Glomerular endothelial cell (primary cell): ENCODE measurements around a stretch of chr10.

DNA sequence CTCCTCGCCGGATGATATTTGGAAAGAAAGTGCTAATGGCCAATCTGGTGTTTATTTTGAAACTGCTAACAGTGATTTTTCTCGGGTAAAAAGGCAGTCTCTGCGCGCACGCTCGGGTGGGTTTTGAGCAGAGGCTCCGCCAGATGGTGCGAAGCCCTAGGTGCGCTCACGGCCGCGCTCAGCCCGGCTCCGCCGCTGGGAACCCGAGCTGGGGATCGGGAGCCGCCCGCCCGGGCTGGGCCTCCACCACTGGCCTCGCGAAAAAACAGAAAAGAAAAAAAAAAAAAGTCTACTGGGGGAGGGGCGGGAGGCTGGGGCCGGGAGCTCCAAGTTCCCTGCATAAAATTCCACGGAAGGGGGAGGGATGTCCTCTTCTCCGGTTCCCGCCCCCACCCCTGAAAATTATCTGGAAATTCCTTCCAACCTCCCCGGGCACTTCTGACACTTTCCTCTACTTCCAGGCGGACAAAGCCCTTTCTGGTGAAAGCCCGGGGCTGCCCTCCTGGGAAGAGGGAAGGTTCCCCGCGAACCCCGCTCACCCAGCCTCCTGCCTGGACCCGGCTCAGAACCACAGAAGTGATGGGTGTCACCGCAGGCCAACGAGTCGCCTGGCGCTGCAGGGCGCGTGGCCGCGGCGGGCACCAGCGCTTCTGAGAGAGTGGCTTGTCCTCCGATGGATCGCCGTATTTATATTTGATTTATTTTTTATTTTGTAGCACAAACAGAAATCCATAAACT lies 4.1 kb downstream of the EBF3 start:
- RAMPAGE, long total RNA: no peak

GRCh38 chr10:130654844-130655234 lies 518.6 kb downstream of the GLRX3 start:
- RAMPAGE, long total RNA: no peak

DNA sequence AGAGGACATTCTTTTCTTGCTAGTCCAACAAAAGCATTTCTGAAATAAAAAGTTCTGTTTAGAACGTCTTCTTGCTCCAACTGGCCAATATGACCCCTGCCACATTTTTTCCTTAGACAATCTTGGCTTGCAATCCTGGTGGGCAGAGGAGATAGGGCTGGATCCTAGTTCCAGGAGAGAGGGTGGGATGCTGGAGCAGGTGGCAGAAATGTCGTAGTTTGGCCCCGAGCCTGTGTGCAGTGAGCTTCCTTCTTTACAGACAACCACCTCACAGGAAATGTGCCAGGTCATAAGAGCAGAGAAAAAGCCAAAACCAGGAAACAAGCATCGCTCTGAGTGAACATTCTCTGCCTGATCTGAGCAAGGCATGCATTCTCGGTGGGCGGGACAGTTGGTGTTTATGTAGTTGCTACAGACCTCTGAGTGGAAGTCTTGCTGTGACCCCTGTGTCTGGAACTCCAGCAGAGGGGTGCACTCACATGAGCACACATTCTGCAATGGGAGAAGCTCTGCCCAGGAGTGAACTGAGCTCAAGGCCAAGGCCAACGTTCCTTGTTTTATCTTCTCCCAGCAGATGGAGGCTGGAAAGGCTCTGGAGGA lies 230.2 kb downstream of the TCERG1L start:
- RAMPAGE, long total RNA: no peak

- RAMPAGE, long total RNA: no peak
These were observed 190.8 kb downstream of the TCERG1L start for GRCh38 chr10:131120753-131120988.

DNA sequence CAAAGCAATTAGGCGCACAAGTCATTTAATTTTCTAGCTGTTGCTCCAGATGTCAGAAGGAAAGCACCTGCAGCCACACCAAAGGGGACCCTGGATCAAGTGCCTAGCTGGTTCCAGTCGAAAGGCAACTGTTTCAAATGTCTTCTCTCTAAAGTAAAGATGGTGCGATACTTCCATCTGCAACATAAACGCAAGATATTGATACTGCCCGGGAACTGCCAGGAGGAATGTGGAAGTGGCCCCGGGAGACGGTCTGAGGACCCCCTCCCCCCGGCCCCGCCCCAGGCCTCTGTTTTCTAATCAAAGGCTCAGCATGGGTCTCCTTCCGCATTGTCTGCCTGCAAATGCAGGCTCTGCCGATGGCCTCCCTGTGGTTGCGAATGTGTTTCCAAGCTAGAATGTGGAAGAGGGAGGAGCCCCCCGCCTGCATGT lies 224.1 kb upstream of the PPP2R2D start:
- RAMPAGE, long total RNA: no peak

- RAMPAGE, long total RNA: no peak
These were observed 91.8 kb upstream of the PPP2R2D start for GRCh38 chr10:131808976-131809410.

- RAMPAGE, long total RNA: no peak
These were observed 75.4 kb upstream of the PPP2R2D start for GRCh38 chr10:131825299-131825945.

DNA sequence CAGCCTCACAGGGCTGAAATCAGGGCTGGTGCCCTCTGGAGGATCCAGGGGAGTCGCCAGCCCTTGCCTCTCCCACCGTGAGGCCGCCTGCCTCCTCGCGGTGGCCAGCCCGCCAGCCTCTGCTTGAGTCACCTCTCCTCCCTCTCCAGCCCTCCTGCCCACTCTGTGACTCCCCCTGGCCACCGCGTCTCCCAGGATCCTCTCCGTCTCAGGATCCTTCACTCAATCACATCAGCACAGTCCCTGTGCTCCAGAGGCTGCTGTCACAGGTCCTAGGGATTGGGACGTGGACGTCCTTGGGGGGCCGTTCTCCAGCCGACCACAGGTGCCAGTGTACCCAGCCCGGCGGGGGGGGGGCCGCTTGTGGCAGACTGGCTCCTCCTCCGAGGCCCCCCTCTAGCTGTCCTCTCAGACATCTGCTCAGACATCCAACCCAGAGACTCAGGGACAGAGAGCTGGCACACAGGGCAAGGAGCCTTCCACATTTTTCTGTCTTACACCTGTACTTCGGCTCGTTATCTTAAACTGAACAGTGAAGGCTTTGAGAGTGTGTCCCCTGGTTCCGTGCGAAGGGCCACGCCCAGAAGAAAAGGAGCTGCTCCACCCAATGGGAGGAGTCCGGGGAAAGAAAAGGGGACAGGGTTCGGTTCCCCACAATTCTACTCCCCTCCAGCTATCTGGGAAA lies 9.4 kb upstream of the PPP2R2D start:
- RAMPAGE, long total RNA: no peak

DNA sequence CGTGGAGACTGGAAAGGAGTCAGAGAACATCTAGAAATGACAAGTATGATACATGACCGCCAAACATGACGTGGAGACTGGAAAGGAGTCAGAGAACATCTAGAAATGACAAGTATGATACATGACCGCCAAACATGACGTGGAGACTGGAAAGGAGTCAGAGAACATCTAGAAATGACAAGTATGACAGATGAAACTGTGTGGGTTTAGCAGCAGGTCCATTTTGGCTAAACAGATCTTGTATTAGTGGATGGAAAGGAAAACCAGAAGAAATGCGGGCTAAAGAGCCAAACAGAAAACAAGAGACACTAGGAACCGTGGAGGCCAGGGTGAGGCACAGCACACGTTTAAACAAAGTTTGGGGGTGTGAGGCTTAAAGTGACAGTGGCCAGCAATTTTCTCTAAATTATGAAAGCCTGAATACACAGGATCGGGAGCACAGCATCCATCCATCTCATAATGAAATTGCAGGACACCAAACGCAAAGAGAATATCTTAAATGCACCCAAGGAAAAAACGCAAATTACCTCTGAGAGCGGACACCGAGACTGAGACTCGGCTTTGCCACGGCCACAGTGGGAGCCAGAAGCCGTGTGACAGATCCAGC lies 31.7 kb downstream of the BNIP3 start:
- RAMPAGE, long total RNA: no peak

DNA sequence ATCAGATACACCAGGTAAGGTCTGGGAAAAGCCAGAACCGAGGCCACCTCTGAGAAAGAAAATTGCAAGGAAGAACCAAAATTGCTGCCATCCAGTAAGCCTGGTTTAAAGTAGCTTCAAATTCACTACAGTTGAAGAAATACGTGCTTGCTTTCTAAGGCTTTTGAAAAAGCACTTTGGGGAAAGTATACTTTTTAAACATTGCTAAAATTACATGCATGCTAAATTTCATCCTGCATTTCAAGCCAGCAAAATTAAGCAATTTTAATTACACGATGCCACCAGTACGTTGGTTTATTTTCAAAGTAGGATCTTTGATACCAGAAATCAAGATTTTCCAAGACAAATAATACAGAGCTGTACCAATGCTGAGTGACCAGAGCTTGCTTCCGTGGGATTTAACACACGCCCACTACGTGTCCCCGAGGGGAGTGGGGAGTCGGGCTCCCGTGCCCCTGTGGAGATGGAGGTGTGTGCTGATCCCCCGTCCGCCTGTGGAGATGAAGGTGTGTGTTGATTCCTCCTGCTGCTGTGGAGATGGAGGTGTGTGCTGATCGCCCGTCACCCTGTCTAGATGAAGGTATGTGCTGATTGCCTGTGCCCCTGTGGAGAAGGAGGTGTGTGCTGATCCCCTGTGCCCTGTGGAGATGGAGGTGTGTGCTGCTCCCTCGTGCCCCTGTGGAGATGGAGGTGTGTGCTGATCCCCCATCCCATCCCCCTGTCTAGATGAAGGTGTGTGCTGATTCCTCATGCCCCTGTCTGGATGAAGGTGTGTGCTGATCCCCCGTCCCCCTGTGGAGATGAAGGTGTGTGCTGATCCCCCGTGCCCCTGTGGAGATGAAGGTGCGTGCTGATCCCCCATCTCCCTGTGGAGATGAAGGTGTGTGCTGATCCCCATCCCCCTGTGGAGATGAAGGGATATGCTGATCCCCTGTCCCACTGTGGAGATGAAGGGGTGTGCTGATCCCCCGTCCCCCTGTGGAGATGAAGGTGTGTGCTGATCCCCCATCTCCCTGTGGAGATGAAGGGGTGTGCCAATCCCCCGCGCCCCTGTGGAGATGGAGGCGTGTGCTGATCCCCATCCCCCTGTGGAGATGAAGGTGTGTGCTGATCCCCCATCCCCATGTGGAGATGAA lies 24.6 kb downstream of the BNIP3 start:
- RAMPAGE, long total RNA: no peak

GRCh38 chr10:131969442-131969736 lies 12.3 kb downstream of the BNIP3 start:
- RAMPAGE, long total RNA: no peak

DNA sequence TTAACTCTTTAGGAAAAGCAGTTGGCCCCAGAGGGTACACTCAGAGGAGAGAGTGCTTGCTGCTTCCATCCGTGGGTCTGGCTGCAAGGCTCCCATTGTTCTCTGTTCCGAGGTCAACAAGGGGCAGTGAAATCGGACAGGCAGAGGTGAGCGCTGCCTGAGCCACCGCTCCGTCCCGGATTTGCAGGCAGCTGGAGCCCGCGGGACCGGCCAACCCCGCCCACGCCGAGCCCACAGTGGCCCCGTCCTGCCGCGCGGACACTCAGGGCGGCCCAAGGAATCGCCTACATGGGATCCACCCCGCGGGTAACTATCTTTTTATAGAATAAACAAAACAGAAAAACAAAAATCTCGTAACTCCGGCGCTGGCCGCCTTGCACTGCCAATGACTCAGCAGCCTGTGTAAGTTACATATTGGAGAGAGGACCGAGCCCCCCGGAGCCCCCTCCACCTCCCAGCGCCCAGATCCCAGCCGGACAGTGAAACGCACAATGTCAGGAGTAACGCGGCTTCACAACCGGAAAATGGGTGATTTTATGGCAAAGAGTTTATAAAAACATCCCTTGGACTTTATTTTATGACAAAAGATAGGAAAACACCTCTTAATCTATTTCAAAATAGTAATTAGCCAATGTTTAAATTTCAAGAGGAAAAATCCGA lies 1.8 kb downstream of the BNIP3 start:
- RAMPAGE, long total RNA: no peak

DNA sequence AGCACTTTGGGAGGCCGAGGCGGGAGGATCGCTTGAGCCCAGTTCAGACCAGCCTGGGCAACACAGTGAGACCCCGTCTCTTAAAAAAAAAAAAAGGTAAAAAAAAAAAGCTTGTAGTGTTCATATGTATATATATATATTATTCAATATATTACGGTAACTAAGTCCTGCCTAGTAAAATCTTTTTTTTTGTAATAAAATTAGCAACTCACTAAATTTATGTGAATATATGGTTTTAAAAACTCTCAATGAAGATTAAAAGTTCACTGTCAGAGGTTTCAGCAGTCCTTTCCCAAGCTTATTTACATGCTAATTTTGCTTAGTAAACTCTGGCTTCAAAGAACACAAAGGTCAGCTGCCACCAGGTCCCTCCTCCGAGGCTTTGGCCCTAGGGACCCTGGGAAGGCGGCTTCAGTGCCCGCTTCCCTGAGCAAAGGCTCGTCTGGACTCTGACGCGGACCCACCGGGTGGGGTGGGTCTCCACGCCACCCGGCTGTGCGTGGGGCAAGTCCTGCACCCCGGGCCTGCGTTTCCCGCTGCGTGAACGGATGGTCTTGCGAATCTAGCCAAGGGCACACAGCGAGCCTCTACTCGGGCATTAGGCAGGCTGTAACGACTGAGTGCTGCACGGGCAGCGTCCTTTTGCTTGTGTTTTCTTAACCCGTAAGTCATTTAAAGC lies 1.1 kb downstream of the BNIP3 start:
- RAMPAGE, long total RNA: no peak

- RAMPAGE, long total RNA: no peak
These were observed 2.0 kb upstream of the BNIP3 start for GRCh38 chr10:131983718-131984160.

DNA sequence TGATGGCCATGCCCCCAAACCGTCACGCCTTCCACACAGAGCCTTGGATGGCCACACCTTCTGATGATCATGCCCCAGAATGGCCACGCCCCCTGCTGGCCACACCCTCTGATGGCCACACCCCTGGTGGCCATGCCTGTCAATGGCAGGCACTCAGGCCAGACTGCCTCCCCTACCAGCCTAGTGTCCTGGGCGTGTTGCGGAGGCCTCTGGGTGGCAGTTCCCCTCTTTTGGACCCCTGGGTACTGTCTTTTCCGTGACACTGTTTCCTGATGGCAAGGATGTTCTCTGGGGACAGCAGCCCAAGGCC lies 23.2 kb upstream of the DPYSL4 start:
- RAMPAGE, long total RNA: no peak

- RAMPAGE, long total RNA: no peak
These were observed 8.2 kb downstream of the PWWP2B start for GRCh38 chr10:132404808-132405942.

- RAMPAGE, long total RNA: no peak
These were observed 37.3 kb downstream of the PWWP2B start for GRCh38 chr10:132434156-132434804.

DNA sequence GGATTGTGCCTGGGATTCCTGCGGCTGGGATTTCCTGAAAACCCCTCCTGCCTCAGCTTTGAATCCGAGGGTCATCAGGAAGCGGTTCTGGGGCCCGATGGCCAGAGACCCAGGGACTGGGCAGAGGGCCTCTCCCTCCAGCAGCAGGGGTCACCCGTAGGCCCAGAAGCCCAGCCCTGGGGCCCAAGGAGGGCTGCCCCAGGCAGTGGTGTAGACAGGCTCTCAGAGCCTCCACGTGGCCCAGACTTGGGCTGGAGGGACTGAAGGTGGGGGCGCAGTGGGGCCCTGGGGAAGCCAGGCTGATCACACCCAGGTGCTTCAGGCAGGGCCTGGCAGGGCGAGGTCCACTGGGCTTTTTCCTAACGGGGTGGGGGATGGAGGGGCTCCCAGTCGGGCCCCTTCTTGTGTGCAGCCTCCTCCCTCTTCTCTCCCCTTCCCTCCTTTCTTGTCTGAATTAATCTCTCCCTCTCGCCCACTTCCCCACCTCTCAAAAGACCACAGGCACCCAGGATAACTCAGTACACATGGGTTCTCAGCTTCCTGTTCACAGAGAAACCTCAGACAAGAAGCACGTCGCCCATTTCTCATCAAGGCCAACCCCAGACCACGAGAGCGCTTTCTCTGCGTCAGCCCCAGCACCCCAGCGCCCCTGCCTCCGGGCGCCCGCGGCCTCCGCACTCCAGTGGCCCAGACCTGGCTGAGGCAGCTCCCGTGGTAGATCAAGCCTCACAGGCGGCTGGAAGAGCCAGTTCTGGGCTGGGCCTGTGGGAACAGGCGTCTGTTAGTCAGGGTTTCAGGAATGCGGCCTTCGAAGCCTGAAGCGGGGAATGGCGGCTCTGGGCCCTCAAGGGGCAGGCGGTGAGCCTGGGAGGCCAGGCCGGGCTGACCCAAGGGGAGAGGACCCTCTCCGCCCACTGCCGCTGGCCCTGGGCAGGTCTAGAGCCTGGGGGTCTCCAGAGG lies 50.5 kb downstream of the PWWP2B start:
- RAMPAGE, long total RNA: no peak

GRCh38 chr10:132506649-132507148 lies 30.9 kb upstream of the INPP5A start:
- RAMPAGE, long total RNA: no peak

- RAMPAGE, long total RNA: no peak
These were observed 17.2 kb upstream of the INPP5A start for GRCh38 chr10:132520404-132520867.